Peripheral blood mononuclear cell (primary cell): ENCODE data around the genes ARHGEF11 and ETV3.

DNA sequence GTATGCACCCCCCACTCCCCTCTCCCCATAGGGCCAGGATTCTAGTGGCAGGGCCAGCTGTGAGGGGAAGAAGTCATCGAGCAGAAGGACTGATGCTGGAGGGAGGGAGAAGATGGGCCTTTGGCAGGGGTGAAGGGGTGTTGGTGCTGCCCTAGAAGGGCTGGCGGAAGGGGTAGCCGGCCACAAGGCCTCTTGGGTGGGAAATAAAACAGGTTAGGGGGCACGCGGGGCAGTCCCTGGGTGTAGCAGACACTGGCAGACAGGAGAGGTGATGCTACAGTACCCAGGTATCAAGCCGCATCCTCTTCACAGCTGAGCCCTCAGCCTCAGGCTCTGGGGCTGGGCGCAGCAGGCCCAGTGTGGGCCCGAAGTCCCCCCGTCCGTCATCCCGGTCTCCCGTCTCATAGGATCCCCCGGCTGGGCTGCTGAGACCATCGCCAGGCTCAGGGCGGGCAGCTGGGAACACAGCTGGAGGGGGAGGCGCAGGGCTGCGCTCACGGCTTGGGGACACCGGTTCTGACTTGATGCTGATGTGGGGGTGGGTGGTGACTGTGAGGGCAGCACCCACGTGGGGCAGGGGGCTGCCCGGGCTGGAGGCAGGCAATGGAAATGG lies 32.8 kb downstream of the MEF2D start:
- PRO-cap, 8 experiments = peak in 4 of 8 experiments; most common minus-strand start position 398 of the sequence (in 4)

GRCh38 chr1:156479445-156479910 lies 21.1 kb downstream of the MEF2D start:
- PRO-cap, 8 experiments = peak in 1 of 8 experiments; most common minus-strand start chr1:156479775 (in 1)

GRCh38 chr1:156623820-156624859 lies 4.9 kb downstream of the HAPLN2 start:
- PRO-cap, 8 experiments = no peak in any of the 8 experiments

DNA sequence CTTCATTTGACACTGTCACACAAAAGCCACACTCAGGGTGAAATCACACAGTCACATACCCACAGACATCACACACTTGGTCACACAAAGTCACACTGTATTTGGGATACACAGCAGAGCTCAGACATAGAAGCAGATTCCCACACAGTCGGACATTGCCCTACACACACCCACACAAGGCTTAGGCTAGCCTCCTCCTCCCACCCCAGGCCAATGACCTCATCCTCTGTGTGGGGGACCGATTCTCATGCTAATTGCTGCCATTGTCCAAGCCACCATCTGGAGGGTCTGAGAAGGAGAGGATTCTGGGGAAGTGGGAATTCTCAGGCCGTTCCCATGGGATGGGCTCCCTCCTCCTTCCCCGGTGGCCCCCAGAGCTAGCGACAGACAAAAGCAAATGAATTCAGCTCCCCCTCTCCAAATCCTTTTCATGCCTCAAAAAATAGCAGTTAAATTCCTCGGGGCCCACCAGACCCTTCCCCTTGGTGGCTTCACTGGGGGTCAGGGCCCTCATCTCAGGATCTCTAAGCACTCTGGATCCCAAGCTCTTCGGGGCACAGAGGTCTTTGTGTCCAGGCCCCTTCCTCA lies 3.5 kb downstream of the NES start:
- PRO-cap, 8 experiments = no peak in any of the 8 experiments

DNA sequence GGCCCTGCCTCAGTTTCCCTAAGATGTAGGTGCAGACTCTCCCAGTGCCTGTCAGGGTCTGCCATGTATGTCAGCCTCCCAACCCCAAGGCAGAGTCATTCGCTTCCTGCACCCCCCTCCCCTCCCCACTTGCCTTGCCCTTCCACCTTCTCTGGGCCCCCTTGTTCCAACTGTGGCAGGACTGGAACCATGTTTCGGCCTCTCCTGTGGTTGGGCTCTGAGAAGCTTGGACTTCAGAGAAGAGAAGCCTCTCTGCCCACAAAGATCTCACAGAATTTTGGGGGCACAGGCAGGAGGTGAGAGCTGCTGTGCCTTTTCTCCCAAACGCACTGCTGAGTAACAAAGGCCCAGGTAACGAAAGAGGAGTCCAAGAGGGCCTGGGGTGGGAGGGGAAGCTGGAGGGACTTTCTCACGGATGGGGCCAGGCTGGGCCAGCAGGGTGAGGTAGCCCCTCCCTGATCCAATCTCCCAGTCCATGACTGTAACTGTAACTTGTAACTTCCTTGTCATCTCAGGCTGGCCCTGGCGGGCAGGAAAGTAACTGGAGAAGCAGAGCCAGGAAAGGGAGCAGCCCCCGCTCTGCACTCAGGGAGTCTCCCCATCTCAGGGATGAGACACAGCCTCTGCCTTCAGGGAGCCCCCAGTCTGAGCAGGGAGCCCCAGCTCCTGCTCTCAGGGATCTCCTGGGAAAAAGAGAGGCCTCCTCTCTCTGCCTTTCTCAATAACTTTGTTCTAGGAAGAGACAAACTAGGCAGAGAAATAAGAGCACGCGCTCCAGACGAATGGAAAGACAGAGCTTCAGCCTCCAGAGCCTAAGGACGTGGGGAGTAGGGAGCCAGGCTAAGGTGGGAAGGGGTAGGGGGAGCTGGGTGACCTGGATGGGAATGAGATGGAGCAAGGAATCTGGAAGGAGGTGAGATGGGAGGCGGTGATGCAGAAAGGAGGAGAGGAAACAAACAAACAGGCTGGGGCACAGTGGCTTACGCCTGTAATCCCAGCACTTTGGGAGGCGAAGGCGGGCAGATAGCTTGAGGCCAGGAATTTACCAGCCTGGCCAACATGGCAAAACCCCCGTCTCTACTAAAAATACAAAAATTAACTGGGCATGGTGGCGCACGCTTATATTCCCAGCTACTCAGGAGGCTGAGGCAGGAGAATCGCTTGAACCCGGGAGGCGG lies 11.1 kb downstream of the CRABP2 start:
- PRO-cap, 8 experiments = no peak in any of the 8 experiments

GRCh38 chr1:156710776-156711364 lies 5.5 kb upstream of the CRABP2 start:
- PRO-cap, 8 experiments = peak in 4 of 8 experiments; most common minus-strand start chr1:156710832 (in 3)

DNA sequence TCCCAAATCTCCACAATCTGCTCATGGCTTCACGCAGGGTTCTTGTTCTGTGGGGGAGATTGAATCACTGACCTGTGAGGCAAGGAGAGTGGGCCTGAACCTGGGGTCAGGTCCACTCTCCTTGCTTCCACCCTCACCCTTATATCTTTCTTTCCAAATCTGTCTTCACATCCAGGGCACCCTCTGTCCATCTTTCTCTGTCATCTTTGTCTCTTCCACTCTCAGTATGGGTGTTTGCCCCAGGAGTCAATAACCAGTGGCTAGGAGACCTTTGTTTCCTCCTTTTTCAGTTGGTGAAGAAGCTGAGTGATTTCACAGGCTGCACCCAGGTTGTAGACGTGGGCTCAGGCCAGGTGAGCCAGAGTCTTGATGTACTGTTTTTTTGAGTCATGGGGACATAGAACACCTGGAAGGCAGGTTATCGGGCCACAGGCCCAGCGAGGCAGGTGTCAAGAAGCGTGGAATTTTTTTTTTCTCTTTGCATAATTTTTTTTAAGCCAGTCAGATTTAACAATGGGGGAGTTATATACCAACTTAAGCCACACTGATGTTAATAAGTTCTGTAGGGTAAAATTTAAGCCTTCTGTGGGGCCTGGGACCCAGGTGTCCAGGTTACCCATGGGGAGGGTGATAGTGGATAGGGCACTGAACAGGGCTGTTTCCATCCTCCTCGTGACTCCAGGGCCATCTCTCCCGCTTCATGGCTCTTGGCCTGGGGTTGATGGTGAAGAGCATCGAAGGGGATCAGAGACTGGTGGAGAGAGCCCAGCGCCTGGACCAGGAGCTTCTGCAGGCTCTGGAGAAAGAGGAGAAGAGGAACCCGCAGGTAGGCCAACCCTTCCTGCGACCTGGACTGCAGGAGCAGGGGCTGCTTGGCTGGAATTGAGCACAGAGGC lies 4.4 kb upstream of the ISG20L2 start:
- PRO-cap, 8 experiments = no peak in any of the 8 experiments

GRCh38 chr1:156813599-156814690 lies 2.7 kb downstream of the SH2D2A start:
- PRO-cap, 8 experiments = peak in 6 of 8 experiments; most common plus-strand start chr1:156814409 (in 5); most common minus-strand start chr1:156814110 (in 6)

DNA sequence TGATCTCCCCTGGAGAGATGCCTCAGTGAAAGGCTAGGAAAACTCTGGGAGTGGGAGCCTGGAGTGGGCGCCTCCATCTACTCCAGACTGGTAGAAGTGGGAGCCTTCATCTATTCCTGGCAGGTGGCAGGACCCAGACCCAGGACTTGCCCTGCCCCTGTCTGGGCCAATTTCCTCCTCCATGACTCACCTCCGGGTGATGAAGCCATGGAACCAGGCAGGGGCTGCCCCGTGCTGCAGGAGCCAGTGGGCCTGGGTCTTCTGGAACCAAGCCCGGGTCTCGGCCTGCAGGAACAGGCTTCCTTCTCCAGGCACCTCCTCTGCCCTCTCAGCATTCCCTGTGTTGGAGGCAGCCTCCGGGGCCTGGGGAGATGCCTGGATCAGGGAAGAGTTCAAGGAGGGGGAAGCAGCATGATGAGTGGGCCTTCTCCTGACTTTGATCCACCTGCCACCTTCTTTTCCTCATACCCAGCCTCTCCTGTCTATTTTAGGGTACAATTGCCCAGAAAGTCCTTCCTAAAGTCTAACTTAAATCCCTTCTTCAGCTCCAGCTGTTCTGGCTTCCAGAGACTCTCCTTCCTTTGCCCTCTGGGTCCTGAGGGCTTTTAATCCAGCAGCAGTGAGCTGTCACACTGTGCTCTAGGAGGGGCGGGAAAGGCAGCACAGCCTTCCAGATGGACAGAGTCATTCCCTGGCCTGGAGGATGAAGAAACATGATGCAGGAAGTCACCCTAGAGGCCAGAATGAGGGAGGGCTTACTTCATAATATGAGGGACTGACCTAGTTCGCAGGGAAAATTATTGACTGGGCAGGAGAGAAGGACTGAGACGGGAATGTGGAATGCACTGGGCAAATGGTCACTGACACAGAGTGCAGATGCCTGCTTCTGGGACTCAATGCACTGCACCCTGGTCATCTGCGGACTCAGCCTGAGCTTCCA lies 1.5 kb downstream of the SH2D2A start:
- PRO-cap, 8 experiments = peak in 1 of 8 experiments; most common minus-strand start position 458 of the sequence (in 1)

- PRO-cap, 8 experiments = no peak in any of the 8 experiments
Measured at GRCh38 chr1:156859954-156860456, 660 bp upstream of the NTRK1 start.

GRCh38 chr1:156914399-156915070 lies 5.9 kb upstream of the LRRC71 start:
- PRO-cap, 8 experiments = no peak in any of the 8 experiments

DNA sequence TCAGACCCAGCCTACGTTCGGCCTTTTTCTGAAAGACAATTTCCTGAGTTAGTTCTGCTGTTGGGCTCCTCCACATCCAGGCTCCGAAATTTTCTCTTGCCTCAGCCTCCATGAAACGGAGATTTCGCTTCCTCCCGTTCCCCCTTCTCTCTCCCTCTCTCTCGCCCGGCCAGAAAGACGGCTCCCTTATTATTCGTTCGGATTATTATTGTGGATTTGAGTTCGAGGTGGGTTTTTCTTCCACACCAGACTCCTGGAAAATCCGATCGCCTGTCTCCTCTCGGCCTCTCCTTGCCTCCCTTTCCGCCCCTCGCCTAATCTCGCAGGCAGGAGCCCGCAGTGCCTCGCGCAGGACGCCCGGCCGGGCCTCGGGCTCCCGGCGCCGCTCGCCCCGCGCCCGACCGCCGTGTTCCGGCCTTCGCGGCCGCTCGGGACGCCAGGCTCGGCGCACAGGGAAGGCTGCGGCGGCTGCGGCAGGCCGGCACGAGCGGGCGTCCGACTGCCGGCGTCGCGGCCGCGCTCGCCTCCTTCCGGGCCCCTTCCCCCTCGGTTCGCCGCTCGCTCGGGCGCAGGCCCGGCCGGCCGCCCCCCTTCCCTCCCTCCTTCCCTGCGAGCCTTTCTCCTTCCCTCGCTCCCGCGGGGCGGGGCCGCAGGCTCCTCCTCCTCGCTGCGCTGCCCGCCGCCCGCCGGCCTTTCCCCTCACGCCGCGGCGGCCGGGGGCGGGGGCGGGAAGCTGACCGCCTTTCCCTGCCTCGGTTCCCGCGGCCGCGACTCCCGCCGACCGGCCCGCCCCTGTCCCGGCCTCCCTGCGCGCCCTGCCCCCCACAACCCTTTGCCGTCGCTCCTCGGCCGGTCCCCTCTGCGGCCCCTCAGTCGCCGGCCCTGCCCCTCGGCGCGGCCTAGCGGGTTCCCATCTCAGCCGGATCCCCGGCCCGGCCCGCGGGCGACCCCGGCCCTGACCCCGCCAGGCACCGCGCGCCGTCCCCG lies at the start of gene ARHGEF11:
Gene ARHGEF11 (minus strand): TSS at position 501 of the 987 bp plus-strand sequence.
- PRO-cap, 8 experiments = peak in 7 of 8 experiments; most common plus-strand start position 51 of the sequence (in 7); most common minus-strand start position 501 of the sequence (in 6)

DNA sequence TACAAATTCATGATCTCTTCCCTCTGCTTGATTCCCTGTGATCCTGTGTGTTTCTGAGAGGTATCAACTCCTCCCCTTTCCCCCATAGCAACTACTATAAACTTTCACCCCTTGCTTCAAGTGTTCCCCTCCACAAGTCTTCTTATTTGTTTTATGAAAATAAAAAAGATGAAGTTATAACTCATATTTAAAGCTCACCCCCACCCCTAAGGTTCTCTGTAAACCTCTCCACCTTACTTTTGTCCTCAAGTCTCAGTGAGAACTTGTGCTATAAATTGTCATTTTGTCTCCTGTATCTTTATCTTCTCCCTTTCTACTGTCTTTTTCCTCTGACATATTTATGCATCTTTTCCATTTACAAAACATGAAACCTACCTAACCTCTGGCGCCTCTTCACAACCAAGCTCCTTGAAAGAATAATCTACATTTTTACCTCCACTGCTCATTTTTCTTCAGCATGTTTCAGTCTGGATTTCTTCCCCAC lies 25.8 kb upstream of the ARHGEF11 start:
- PRO-cap, 8 experiments = no peak in any of the 8 experiments

DNA sequence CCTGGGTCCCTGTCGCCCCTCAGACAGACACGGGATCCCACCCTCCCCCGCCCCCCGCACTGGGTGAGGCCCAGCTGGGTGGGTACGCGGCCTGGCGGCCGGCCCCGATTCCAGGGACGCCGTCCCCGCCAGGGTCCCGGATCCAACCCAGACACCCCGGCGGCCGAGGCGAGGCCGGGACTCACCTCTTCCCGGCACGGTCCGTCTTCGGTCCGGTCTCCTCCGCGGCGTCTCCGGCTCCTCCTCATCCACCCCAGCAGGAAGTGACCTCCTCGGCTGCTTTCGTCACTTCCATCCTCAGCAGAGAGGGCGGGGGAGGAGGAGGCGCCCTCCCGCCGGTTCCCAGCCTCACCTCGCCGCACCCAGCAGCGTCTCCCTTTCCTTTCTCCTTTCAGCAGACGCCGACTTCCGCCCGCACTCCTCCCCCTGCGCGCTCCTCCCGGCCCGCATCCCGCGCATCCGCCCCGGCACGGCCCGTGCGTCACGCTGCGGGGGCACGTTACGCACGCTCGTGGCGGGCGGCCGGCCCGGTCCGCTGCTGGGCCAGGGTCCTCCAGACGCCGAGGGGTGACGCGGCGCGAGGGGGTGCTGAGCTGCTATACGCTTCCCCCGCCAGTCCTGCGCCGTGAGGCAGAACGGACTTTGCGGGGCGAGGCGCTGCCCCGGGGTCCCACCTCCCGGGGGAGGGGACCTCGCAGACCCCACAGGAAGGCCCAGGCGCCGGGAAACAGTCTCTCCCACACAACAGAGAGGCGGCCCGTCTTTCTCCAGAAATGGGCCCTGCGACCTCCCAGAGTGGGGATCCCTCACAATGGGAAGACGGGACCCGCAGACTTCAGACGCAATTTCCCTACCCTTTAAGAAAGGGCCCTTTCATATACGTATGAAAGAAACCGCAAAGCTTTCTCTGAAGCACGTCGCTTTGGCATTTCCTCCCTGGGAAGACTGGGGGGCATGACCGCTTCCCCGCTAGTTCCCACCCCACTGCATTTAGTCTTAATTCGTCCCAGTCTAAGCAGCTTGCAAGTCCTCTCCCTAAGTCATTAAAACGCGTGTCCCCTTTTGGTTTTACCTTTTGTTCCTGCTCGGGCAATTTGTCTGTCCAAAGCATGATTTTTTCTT lies at the start of gene ETV3:
Gene ETV3 (minus strand): TSS at position 265 of the 1,122 bp plus-strand sequence.
- PRO-cap, 8 experiments = peak in 8 of 8 experiments; most common plus-strand start position 556 of the sequence (in 7); most common minus-strand start position 265 of the sequence (in 8)

- PRO-cap, 8 experiments = no peak in any of the 8 experiments
Measured at GRCh38 chr1:157153857-157154281, 15.7 kb upstream of the ETV3 start.

DNA sequence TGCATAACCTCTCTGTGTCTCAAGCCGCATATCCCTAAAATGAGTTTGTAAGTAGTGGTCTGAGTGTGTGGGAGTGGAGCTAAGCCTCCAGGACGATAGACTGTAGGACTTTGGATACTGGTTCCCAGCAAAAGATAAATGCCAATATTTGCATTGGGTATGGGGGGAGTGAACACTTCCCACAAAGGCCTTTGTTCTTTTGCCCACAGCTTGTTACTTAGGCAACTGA lies 102.3 kb upstream of the ETV3 start:
- PRO-cap, 8 experiments = no peak in any of the 8 experiments

- PRO-cap, 8 experiments = no peak in any of the 8 experiments
Measured at GRCh38 chr1:157274654-157275990, 136.9 kb upstream of the ETV3 start.

DNA sequence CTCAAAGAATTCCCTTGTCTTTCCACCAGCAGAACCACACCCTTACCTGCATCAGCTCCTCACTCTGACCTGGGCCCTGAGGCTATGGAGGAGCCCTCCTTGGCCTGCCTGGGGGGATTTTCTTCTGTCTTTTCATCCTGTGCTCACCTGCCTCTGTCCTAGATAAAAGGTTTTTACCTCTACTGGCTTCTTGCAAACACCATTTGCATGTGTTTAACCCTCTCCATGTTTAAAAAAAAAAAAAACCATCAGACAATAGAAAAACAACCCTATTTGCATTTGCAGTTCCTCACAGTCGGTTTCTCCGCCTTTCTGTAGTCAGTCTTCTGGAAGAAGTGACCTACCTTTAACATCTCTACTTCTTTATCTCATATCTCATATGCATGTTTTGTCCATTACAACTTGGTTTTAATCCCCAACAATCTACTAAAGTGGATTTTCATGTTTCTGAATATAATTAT lies 12.0 kb downstream of the FCRL5 start:
- PRO-cap, 8 experiments = no peak in any of the 8 experiments

- PRO-cap, 8 experiments = no peak in any of the 8 experiments
Measured at GRCh38 chr1:157726878-157727416, 26.4 kb upstream of the FCRL3 start.

GRCh38 chr1:157804779-157805230 lies 15.1 kb downstream of the FCRL1 start:
- PRO-cap, 8 experiments = no peak in any of the 8 experiments